NT2/D1 (cell line): ENCODE data around the gene UGP2.

DNA sequence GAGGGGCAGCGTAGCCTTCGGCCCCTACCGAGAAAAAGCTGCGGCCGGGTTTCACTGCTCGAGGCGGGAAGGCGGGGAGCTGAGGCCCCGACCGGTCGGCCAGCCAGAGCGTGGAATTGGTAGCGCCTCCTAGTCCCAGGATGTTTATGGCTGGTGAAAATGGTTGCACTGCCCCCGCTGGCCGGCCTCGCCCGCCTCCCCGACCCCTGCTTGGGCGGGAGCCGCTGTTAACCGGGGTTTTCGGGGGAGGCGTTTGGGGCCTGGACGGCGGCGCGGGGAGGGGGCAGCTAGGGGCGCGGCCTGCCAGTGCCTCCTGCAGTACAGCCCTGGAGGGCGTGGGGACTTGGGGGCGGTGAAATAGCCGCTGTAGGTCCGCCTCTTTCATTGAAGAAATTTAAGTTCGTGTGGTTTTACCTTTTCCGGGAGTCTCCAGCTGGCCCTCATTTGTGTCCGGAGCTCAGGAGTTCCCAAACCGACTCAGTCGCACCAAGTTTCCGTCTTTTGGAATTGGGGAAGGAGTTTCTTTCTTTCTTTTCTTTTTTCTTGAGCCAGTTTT is at the start of gene UGP2:
UGP2 (plus strand) TSS at position 422 of the 556 bp plus-strand sequence.
- RRBS, 2 experiments, result 1% methylated on average over 17 to 20 of the region's 39 CpGs

DNA sequence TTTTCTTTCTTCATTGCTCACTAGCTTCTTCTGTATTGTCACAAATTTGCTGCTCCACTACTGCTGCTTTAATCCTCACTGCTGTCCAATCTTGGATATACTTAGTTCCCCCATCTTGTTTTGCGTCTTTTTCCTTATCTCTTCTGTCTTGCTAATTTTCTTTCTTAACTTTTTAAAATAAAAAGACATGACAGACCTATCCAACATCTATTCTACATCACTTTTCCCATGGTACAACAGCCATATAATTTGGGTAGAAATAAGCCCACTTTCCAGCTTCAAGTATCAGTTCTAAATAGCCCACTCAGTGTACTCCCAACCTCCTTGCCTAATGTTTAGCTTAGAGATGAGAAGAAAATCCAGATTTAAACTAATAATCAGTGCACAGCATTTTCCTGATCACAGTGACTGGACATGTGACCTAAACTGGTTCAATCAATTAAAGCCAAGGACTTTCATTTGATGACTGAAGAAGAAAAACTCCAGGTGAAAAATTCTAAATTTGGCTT is 83.8 kb downstream of the VPS54 start:
- RRBS, 2 experiments, result no CpG with 5 or more reads among the region's 1 CpG

DNA sequence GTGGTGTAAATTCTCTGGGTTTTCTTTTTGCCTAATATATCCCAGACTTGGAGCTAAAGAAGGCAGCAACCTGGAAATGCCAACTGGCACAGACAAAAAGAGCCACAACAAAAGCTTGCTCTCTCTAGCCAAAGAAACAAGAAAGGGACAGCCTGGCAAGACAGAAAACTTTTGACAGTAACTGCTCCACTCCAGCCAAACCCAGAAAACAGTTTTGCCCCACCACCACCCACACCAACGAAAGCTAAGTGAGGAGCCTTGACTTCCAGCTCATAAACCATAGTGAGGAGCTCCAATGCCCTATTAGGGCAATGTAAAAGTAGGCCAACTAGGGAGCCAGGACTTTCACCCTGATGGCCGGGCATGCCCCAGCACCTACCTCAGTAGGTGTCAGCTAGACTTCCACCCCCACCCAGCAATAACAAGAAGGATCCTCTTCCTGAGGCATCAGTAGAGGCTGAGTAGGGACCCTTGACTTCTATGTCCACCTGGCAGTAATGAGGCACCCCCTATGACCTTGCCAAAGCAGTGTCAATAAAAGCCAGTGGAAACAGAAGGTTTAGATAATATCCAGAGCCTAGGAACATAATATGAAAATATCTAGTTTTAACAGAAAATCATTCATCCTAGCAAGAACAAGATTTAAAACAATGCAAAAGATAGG is 35.4 kb downstream of the PELI1 start:
- RRBS, 2 experiments, result no CpG with 5 or more reads among the region's 2 CpGs

DNA sequence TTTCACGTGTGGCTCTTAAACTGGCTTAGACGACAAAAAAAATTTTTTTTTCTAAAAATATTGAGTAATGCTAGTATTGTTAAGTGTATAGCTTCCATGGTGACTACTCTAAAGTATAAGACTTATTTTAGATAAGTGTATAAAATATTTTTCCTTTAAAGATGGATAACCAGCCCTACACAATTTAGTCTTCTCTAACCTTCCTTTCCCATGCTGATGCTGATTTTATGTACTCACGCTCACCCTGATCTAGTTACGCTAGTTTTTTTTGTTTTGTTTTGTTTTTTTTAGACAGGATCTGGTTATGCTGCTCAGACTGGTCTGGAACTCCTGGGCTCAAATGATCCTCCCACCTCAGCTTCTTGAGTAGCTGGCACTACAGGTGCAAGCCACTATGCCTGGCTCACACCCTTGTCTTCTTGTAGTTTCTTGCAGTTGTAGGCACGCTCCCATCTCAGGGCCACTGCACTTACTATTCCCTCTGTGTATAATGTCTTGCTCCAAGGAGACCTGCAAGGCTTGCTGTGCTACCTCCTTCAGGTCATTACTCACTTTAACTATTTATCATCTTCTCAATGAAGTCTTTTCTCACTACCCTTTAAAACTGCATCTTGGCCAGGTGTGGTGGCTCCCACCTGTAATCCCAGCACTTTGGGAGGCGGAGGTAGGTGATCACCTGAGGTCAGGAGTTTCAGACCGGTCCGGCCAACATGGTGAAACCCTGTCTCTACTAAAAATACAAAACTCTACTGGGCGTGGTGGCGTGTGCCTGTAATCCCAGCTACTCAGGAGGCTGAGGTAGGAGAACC is 6.2 kb downstream of the PELI1 start:
- RRBS, 2 experiments, result no CpG with 5 or more reads among the region's 10 CpGs

DNA sequence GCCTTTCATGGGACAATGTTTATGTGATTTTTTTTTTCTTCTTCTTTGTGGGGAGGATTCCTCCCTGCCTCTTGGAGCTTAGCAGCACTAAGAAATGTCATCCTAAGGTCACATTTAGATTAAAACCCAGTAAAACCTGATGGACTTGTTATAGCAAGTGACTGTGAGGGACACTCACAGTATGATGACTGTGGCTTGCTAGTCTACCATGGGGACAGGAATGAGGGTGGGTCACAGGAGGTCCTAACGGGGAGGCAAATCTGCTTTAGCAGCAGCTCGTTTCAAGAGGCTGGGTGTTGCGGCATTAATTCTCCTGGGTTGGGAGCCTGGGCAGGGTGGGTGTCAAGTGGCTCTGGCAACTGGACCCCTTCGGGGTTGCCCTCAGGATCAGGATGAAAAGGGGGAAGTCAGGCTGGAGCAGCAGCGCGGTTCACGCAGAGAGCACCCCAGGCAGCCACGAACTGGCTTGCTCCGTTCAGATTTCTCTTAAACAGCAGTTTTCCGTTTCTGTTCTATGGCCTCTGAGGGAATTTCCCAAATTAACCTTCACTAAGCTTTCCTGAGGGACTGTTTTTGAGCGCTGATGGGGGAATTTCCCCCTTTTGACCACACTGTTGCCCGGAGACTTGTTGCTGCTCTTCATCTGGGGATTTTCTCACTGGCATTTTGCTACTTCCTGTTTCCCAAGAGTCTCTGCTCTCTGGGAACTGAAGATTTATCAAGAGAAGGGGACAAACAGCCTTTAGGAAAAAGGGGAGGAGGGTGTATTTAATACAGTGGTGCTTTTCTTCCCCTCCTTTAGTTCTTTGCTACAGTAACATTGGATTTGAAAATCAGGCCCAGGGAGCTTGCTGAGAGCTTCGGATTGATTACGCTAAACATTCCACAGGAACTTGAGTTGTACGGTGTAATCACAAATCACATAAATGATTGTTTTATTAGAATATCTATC is 59.9 kb upstream of the PELI1 start:
- RRBS, 2 experiments, result no CpG with 5 or more reads among the region's 15 CpGs

DNA sequence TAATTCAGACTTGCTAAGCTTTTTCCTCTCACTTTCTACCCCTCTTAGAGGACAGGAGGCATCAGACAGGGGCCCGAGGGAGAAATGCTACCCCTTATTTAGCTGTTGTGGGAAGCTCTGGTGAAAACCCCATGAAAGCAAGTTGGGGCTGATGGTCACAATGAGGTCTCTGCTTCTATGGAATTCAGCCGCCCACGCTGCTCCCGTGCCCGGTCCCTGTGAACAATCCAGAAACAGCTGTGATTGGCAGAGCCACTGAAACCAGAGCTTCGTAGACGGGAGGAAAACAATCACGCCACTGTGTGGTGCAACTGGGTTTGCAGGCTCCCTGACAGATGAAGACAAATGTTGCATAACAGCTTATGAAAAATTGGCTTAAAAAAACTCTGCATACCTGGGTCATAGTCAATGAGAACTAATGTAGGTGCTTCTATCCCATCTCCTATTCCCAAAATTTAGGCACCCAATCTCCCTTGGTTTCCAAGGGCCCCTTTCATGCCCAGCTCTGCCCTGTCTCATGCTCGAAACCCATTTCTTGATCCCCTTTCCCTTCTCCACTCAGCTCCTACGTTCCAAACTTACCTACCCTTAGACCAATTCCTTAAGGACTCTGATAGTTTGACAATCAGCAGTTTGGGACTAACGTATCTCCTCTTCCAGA is 141.6 kb upstream of the LGALSL start:
- RRBS, 2 experiments, result no CpG with 5 or more reads among the region's 11 CpGs

DNA sequence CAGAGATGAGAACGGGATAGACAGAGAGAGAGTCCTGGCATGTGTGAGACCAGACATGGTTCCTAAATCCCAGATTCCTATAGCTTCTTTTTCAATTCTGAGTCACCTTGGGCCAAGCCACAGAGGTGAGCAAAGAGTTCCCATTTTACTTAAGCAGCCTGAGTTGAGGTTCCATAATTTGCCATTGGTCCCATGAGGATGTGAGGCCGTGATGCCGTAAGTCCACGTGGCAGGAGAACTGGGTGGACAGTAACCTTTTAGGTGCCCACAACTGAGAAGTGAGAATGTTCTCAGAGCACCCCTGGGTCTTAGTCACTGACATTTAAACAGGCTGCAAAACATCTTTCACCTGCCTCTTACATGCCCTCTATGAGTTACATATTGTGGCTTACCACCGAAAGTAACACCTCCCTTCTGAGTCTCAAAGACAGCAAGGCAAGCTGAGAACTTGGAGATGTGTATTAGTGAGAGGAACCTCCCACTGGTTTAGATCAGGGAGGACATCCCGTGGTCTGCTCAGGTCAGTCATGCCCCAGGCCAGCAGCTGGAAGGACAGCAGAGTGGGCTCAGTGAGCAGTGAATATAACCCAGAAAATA is 128.0 kb upstream of the LGALSL start:
- RRBS, 2 experiments, result no CpG with 5 or more reads among the region's 6 CpGs

DNA sequence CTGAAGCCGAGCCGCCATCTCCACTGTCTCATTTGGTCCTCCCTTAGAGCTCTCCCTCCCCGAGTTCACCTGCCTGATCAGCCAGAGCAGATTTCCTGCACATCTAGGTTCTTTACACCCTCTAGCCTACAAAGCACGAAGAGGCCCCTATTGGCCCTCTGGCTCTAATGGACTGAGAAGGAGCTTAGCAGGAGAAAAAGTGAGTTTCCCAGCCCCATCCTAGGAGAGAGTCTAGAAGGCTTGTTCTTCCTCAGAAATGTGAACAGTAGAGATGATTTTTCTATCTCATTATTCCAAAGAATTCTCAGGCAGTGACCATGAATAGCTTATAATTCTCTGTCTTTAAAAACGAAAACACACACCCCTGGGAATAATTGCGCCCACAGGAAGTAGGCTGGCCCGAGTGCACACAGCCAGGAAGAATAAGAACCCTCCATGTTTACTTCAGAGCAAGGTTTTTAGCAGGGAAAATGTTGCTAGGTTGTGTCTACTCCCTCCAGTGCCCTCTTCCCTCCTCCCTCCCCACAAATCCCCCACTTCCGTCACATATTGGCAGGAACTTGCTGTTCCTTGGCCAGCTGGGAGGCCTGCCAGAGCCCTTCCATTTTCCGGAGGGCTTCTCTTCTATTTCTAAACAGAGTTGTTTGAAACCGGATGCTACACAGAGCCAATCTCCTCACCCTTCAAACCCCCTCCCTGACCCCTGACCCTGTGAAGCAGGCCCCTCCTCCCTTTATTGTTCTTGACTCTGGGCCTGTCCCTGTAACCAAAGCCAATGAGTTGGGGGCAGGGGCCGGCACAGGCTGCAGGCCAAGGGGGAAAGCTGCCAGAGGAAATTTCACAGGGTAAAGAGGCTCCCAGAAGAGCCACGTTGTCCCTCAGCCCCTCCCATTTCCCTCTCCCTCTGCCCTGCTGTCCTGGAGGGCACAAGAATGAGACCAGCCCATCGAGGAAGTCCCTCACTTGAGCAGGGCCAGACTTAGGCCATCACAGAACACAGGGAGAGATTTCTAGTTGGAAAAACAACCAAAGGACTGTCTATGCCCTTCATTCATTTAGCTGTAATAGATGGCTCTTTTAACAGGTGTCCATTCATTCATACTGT is 49.9 kb upstream of the LGALSL start:
- RRBS, 2 experiments, result 13% methylated on average over 1 of the region's 13 CpGs; no CpG with 5 or more reads in 1 of the 2 experiments

DNA sequence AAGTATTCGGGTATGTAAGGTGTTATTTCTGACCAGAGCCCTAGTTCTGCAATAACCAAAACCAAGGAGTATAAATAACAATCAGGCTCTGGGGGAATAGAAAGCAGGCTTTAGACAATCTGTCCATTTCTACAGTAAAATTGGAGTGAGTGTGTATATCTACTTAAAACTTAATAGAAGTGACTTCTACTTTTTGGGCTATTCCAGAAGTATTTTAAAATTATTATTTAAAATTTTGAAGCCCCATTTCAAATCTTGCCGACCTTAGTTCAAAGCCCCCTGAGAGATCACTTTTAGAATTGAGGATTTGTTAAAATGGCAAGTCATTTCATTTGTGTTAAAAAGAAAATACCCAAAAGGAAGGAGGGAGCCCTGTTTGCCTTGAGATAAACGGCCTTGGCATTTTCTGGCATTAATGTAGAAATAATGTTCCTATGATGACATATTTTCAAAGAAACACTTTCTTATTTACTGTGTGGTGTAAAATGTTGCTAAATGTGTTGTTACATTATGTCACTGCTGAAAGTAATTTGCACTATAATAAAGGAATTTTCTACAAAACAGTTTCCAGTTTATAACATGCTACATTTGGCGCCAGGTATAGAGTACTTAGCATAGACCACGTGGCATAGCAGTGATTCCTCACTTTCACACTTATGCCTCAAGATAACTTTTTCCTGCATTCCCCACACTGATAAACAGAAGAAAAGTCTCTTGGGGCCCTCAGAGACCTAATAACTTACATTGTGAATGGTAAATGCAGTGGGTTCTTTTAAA is 7.0 kb downstream of the LGALSL start:
- RRBS, 2 experiments, result no CpG with 5 or more reads among the region's 5 CpGs

GRCh38 chr2:64486063-64486432 is 32.1 kb downstream of the LGALSL start:
- RRBS, 2 experiments, result no CpG with 5 or more reads among the region's 7 CpGs

DNA sequence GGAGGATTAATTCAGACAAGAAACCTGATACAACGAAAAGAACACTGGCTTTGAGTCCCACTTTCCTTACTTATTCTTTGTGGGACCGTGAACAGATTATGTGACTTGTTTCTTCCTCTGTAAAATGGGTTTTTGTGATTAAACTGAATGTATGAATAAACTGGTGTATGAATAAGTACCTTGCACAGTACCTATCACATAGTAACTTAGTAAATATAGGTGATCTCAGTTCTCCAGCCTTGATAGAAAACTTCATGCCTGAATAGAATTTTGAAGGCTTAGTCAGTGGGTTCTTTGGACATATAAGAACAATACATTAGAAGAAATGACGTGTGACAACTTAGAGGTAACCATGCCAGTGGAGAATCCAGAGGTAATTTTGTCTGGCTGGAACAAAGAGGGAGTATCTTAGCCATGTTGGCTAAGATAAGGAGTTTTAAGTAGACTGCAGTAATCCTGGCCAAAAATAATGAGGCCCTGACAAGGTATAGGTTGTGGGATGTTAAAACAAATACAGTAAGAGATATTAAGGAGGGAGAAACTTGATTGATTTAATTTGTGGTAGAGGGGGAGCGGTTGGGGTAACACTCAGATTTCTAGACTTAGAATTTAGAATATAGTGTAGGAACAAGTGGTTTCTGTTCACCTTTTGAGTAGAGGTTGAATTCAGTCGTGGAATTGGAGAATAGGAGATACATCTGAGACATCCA is 11.5 kb downstream of the AFTPH start:
- RRBS, 2 experiments, result no CpG with 5 or more reads among the region's 5 CpGs

DNA sequence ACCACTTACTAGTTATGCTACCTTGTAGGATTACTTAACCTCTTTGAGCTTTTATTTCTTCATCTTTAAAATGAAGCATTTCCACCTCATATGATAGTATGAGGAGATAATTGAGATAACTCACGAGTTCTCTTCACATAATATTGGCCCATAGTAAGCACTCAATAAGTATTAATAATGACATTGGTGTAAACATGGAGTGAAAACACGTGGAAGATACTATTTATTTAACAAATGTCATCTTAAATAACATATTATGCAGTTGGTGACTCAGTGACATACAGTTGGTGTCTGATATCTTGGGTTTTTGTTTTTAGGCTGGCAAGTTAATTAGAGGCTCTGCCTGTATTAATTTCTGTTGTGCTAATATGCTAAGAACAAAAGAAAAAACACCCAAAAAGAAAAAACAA is 16.9 kb downstream of the AFTPH start:
- RRBS, 2 experiments, result no CpG with 5 or more reads among the region's 2 CpGs

- RRBS, 2 experiments, result no CpG with 5 or more reads among the region's 7 CpGs
These were observed 26.9 kb downstream of the SERTAD2 start for GRCh38 chr2:64626941-64627183.

- RRBS, 2 experiments, result no CpG with 5 or more reads among the region's 9 CpGs
These were observed 24.8 kb downstream of the SERTAD2 start for GRCh38 chr2:64628763-64629383.

GRCh38 chr2:64751108-64752429 is 97.9 kb upstream of the SERTAD2 start:
- RRBS, 2 experiments, result under 1 to 2% methylated on average over 25 to 30 of the region's 77 CpGs

DNA sequence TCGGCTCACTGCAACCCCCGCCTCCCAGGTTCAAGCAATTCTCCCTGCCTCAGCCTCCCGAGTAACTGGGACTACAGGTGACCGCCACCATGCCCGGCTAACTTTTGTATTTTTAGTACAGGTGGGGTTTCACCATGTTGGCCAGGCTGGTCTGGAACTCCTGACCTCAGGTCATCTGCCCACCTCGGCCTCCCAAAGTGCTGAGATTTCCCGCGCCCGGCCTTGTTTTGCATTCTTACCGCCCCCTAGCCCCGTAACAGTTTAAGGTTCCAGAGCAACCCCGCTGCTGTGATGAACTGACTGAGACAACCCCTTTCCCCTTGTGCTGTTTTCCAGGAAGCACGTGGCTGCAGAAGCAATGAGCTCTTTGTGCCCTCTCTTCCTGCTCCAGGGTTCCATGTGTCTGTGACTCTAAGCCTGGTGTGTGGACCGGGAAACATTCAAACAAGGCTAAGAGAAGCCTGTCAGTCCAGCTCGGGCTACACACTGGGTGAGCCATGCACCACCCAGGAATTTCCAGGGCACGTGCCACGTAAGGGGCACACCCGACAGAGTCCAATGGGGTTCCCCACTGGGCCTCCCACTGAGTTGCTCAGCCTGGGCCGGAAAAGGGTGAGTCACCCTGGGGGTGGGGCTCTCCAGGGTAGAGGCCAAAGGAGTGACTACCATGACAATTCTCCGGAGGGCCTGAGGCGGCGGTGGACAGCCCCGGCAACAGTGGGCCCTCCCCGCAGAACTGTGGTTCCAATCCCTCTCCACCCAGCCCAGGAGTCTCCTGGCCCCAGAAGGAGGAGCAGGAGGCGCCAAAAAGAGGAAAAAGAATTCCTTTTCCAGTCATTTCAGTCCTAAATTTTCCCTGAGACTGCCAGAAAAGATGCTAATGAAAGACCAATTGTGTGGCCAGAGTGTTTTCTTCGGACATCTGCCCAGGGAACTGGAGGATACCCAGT is 158.0 kb upstream of the SLC1A4 start:
- RRBS, 2 experiments, result 14 to 79% methylated on average over 2 of the region's 26 CpGs

- RRBS, 2 experiments, result no CpG with 5 or more reads among the region's 11 CpGs
These were observed 151.9 kb upstream of the SLC1A4 start for GRCh38 chr2:64837199-64837777.

DNA sequence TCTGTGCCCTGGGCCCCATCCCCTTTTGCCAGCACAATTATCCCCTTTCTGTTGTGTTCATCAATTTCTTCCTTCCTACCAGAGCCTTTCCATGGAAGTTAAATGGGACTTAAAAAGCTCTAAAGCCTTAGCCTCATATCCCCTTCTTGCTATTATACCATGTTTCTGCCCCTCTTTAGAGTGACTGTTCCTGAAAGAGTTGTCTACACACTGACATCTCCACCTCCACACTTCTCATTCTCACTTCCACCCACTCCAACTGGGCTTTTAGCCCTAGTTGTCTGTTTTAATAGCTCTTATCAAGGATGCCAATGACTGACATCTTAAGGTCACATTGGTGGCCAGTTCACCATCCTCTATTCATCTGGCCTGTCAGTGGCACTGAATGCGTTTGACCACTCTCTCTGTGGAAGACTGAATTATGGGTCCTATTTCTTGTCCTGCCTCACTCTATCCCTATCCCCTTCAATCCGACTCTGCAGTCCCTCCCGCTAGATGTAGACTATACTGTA is 127.2 kb upstream of the SLC1A4 start:
- RRBS, 2 experiments, result no CpG with 5 or more reads among the region's 3 CpGs

DNA sequence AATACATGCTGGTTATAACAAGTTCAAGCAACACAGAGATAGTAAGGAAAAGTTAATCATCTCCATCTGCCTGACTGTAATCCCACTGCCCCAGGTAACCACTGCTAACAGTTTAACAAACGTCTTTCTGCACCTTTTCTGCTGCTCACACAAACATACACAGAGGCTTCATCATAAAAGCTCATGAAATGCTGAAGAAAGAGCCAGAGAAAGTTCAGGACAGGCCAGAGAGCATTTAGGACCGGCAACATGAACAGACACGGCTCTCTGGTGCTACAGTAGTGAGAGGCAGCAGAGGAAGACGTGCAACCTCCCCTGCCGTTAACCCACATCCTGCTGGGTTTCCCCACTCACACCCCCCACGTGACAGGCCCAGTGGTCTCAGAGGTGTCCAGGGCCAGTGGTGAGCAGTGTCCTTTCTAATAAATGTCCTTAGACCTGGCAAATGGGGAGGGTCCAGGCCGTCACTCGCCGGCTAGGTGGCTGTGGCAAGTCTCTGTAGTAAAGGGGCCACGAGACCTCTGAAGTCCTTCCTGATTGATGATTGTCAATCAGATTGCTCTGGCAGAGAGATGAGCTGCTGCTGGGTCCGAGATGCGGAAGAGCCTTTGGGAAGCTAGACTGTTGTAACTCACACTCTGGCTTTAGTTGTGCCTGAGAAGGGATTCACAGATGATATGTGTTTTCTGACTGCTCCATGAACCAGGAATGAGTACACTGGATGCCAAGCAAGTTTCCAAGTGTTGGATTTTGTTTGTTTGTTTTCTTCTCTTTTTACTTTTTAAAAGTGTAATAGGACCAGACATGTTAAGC is 42.9 kb upstream of the SLC1A4 start:
- RRBS, 2 experiments, result no CpG with 5 or more reads among the region's 12 CpGs

DNA sequence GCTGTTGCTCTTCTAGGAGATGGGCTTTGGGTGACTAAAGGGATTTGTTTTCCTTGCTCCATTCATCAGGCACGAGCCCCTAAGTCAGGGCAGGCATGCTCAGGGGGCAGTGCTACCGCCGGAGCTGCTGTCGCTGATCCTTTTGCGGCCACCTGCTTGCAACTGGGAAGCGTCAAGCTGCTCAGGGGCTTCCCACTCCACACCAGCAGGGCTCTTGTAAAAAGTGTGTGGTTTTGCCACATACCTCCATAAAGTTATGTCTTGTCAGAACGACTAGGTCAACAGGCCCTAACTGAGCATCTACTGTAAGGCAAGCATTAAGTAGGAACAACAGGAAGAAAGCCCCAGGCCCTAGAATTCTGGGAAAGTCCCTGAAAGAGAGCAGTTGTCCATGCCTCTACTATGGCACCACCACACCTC is 32.3 kb upstream of the CEP68 start:
- RRBS, 2 experiments, result no CpG with 5 or more reads among the region's 7 CpGs